Myometrial cell (primary cell): Measurements from ENCODE around the genes RASAL2 and NPHS2.

- RAMPAGE, long total RNA, result no peak
These were observed 135.6 kb downstream of the COP1 start for GRCh38 chr1:176071191-176072089.

- RAMPAGE, long total RNA, result no peak
These were observed 34.3 kb upstream of the COP1 start for GRCh38 chr1:176241377-176241735.

- RAMPAGE, long total RNA, result no peak
These were observed 229.7 kb downstream of the PAPPA2 start for GRCh38 chr1:176692623-176693086.

- RAMPAGE, long total RNA, result no peak
These were observed 230.6 kb downstream of the PAPPA2 start for GRCh38 chr1:176693435-176694119.

DNA sequence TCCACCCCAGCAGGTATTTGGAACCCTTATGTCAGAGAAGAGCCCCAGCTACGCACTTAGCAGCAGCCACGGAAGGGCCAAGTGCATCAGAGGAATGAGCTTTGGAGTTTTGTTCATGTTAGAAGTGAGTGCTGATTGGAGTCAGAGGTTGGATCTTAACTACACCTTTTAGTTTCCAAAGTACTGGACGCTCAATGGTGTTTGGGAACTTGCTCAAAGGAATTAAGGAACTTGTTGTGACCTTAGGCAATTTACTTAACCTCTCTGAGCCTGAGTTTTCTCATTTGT, 231.1 kb downstream of the PAPPA2 start:
- RAMPAGE, long total RNA, result no peak

- RAMPAGE, long total RNA, result no peak
These were observed 338.4 kb downstream of the PAPPA2 start for GRCh38 chr1:176801379-176801819.

DNA sequence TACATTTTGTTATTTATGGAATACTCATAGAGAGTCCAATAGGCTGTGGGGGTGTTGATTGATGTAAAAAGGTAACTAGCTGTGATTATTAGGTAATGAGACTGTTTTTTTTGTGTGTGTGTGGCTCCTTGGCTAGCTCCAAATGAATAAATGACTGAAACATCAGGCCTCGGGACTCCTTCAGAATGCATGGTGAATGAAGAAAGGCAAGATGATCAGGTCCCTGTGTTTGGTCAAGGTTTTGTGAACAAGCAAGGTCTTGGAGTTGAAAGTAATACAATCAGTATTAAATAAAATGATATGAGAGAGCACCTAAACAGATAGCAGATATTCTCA, 128.6 kb downstream of the SEC16B start:
- RAMPAGE, long total RNA, result no peak

DNA sequence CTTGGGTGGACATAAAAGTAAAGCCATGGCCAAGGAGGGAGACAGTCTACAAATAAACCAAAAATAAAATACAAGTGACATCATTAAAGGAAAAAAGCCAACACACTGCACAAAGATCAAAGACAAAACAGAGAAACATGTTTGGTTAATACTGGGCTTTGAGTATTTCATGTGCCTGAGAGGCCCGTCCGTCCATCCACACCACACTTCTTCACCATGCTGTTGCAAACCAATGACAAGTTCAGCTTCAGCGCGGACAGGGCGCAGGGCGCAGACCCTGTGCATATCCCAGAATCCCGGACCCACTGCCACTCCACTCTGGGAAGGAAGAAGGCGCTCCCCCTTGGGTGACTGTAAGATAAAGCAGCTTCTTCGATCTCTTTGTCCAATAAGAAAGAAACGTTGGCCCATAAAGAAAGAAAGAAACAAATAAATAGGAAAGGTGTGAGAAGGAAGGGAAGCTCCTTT, 836 bp upstream of the RASAL2 start:
- RAMPAGE, long total RNA, result no peak

DNA sequence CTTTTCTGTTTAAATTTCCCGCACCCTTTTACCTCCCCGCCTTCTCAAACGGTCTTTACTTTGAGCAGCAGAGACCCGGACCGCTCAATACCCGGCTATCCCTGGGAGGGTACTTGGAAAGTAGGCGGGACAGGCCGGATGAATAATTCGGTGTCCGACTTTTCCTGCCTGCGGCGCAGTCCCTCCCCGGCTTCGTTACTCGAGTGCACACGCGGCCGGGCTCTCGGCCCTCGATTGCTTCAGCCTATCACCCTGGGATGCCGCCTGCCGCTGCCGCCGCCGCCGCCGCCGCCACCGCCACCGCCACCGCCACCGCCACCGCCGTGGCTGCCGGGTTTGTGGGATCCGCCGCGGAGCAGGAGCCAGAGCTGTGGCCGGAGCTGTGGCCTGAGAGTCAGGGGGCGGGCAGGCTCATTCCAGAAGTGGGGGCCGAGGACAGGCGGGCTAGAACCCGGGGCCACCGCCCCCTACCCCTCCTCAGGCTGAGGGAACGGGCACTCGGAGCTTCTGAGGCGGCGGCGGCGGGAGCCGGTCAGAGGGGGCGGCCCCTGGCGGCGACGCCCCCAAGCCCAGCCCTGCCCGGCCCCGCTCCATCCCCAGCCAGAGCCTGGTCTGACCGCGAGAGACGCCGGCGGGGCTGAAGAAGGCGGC, at the start of gene RASAL2:
RASAL2 (plus strand) TSS at position 603 of the 651 bp plus-strand sequence.
- RAMPAGE, long total RNA, result no peak

DNA sequence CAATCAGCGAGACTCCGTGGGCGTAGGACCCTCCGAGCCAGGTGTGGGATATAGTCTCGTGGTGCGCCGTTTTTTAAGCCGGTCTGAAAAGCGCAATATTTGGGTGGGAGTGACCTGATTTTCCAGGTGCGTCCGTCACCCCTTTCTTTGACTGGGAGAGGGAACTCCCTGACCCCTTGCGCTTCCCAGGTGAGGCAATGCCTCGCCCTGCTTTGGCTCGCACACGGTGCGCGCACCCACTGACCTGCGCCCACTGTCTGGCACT, 176.4 kb downstream of the CLEC20A start:
- RAMPAGE, long total RNA, result no peak

GRCh38 chr1:178371758-178372370, 124.9 kb downstream of the CLEC20A start:
- RAMPAGE, long total RNA, result no peak

GRCh38 chr1:178409391-178410587, 87.0 kb downstream of the CLEC20A start:
- RAMPAGE, long total RNA, result no peak

DNA sequence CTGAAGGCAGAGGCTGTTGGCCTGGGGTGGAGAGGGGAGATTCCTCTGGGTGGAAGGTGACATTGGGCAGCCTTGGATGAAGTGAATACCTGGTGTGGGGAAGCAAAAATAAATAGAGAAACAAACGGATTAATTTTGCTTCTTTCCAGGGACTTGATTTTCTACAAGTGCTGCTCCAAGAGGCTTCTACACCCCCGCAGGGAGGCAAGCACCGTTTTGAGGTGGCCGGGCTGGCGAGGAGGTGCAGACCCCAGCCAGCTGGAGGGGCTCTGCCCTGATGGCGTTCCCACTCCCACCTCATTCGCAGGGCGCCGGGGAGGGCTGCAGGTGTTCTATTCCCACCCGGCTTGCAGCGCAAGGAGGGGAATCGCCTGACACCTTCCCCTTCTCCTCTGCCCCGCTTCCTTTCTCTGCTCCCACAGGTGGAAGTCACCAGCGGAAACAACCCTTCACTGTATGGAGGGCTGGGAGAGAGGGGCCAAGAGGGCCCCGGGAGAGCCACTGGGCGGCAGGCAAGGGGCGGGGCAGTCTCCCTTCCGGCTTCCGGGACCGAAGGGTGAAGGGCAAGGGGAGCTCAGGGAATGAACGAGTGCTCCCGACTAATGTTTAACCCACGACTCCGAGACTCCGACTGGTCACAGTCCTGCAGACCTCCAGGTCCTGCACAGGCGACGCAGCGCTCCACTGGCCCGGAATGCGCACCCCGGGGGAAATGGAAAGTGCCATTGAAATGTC, 29.0 kb downstream of the TEX35 start:
- RAMPAGE, long total RNA, result no peak

- RAMPAGE, long total RNA, result no peak
These were observed 37.8 kb downstream of the TEX35 start for GRCh38 chr1:178550551-178551179.

DNA sequence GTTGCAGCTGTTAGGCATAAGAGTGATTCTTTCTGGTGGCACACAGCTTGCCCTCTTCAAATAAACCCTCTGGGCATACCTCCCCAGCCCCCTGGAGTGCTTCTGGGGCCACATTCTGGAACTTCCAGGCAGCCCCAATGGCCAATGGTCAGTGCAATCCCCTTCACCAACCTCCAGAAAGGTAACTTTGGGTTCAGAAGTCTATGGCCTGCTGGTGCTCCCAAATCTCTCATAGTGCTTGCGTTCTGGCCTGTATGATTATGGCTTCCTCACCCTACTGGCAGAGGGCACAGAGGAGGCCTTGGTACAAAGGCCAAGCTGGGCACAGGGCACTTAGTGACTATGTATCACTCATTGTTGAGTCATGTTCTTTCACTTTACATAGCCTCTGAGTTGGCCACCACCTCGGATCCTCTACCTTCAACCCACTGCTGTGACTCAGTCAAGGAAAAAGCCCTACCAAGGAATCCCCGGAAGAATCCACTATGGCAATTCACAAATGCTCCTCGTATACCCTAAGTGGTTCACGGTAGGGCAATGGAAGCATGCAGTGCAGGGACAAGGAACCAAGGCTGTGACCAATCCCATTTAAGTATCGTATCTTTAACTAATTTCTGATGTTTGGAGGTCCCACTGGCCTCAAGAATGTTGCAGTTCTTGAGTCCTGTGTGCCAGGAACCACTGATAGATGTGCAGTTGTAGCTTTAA, 71.9 kb upstream of the RALGPS2 start:
- RAMPAGE, long total RNA, result no peak

DNA sequence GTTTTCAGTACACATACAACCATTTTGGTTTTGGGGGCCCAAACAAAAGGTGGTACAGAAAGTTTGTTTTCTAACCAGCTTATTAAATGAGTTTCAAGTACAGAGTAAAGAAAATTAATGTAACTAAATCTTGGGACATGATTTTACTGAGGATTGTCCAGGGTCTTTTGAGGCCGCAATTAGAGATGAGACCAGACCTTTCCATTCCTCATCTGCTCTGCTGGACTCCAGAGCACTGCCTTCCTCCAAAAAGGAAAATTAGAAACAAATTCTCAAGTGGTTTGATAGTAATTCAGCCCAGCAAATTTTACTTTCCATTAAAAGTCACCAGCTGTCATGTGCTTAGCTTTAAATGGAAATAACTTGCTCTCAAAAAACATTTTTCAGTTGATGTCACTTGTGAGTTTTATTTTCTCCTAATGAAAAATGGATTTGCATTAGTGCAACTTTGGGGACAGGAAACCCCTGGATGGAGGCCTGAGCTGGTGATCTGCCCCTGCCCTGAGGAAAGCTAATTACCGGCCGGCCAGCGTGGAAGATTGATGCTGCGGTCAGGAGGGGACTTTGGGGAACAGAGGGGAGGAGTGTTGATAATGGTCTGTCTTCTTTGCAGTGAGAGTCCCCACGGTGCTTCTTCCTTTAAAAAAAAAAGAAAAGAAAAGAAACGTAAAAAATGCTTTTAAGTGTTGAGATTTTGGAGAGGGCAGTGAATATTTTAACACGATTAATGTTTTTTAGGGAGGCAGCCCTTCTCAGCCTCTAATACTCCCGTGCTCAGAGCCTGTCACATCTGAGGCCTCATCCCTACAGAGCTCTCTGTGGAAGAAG, 66.8 kb upstream of the ANGPTL1 start:
- RAMPAGE, long total RNA, result no peak

- RAMPAGE, long total RNA, result no peak
These were observed 8.9 kb downstream of the TOR3A start for GRCh38 chr1:179090631-179091256.

DNA sequence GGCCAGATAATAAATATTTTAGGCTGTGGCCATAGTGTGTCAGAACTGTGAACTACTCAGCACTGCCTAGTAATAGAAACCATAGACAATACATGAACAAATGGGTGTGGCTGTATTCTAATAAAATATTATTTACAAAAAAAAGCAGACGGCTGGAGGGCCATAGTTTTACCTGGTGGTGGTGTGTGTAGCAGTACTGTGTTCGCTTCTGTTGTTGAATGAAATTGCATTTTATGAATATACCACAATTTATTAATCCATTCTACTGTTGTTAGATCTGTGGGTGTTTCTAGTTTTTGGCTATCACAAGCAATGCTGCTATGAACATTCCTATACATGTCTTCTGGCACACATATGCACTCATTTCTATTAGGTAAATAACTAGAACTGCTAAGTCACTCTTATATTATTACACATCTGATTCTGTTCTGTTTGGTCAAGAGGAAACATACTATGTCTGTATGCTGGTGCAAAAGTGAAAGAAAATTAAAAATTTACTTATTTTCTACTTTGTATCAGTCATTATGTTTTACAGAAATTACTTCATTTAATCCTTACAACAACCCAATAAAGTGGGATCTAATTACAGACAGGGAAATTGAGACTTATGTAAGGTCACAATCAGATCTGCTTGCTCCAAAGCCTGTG, 43.4 kb downstream of the TOR3A start:
- RAMPAGE, long total RNA, result no peak

DNA sequence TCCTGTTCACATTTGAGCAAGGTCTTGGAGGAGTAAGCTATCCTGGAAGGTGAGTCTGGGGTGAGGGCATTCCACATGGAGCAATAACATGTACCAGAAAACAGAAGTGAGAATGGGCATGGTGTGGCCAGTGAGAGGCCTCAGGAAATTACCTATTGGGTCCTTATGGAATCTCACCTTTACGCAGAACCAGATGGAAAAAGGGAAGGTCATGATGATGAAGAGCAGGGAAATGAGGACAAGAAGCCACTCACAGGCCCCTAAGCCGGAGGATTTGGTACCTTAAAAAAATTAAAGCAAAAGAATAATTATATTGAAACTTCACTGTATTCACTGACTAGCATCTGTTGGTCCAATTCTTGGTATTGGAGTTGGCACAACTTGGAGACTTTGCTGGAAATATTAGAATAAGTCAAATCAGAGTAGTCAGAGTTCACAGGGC, 11.2 kb downstream of the NPHS2 start:
- RAMPAGE, long total RNA, result no peak

- RAMPAGE, long total RNA, result no peak
These were observed at the start of gene NPHS2 for GRCh38 chr1:179575661-179576169. Gene NPHS2, minus strand, starts transcription at chr1:179575948.